Measurements from ENCODE around the gene C9orf153.

DNA sequence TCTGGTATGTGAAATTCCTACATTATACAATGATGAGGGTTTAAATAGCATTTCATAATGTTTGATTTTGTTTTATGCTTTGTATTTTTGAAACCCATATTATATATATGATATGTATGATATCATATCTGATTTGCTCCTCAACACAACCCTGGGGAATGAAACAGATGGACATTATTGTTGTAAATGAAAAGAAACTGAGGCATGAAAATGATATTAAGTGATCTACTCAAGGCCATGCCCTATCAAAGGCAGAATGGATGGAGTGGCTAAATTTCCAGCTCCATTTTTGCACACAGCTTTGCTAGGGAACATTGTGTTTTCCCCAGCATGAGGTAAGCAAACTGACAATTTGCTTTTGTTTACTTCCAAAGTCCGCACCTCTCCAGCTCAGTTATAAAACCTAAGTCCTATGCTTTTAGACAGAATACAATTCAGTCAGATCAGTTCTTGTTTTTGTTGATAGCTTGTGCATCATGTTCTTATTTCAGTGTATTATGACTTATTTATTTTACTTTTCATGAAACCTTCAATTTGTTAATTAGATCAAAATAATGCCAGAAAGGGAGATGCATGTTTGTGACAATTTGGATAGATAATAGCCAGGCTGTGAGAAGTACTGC is 380.6 kb downstream of the SPATA31D1 start:
- PRO-cap: no peak

DNA sequence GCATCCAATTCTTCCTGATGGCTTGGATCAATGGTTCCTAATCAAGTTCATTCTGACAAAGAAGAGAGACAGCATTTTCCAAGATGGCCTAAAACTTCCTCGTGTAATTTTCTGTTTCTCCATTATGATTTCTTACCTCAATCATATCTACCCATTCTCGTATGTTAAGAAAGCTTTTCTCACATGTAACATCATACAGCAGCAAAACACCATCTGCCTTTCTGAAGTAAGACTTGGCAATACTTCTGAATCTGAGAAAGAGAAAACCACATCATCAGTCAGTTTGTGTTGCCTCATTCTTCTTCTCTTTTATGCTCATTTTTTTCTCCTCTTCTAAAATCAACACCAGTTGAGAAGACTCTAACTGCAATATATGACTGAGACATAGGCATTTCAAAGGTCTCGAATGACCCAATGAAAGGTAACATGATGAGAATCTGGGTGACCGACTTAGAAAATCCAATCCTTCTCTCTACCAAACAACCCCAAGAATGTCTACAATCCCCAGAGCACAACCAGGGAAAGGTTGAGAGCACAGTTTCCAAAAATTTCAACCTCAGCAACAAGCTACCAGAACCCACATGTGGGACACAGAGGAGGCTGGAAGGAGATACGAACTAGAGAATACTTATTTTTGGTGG is 65.9 kb downstream of the RASEF start:
- PRO-cap: no peak

DNA sequence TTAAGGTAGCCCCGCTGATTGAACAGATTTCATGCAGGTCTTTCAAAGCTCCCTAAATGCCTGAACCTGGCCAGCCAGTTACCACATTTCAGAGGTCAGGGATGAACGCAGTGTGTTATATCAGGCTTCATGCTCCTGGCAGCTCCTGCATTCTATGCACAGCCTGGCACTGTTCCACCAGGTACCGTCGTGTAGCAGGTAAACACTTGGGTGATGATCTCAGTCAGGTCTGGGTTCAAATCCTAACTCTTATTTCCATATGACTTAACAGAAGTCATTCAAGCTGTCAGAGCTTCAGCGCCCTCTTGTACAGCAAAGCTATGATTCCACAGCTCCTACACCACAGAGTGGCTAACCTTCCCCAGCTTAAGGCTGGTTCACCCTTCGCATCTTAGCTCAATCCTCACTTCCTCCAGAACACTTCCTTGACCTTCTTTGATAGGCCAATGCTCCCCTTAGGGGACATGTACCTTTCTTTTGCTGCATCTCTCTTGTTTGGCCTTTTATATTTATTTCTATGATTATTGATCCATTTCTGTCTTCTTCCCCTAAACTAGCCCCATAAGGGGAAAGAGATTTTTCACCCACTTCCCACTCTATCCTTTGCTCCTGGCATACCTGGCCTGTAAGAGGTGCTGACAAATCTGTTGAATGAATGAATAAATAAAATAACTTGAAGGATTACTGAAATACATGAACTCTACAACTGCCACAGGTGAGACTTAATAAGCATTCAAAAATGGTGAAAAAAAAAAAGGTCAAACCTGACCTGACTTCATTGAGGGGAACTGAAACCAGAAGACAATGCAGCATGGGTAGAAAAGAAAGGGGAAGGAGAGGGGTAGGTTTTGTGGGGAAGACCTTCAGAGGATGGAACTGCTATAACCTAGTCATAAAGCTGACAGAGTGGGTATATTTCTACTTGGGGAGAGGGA is 56.9 kb downstream of the RASEF start:
- PRO-cap: no peak

DNA sequence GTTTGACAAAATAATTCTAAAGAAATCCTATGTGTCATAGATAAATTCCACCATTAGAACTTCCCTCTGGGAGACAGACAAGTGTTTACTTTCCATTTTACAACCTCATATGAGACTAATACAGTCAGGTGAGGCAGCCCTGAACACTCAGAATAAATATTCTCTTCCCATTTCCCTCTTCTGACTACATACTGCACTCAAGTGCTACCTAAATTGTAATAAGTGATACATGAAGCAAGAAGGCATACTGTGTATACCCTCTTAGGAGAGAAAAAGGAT is 6.8 kb downstream of the RASEF start:
- PRO-cap: no peak

DNA sequence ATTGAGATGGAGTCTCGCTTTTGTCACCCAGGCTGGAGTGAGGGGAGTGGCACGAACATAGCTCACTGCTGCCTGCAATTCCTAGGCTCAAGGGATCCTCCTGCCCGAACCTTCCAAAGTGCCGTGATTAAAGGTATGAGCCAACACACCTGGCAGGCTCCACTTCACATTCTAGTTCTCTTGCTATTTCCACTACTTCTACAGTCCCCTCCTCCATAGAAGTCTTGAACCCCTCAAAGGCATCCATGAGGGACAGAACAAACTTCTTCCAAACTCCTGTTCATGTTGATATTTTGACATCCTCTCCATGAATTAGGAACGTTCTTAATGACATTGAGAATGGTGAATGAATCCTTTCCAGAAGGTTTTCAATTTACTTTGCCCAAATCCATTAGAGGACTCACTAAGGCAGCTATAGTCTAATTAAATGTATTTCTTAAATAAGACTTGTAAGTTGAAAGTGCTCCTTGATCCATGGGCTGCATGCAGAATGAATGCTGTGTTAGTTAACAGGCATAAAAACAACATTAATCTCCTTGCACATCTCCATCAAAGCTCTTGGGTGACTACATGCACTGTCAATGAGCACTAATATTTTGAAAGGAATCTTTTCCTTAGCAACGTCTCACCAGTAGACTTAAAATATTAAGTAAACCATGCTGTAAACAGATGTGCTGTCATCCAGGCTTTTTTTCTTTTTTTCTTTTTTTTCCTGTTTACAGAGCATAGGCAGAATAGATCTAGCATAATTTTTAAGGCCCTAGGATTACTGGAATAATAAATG is 36.6 kb downstream of the UBQLN1 start:
- PRO-cap: no peak

DNA sequence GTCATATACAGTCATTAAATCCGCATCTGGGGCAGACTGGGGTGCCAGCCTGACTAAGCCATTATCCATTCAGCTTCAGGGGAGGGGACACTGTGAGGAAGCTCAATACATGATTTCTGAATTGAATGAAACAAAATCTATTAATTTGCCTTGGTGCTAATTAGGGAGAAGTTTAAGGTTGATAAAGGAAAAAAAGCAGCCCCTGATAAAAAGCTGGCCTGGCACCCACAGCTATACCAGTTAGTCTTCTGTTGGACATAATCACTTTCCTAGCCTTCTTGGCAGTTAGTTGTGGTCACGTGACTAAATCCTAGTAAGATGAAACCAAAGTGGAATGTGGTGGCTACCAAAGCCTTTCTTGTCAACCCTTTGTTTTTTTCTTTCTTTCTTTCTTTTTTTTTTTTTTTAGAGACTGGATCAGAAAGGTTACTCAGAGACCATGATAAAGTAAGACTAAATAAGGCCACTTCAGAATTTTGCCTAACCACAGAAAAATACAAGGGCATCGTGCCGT is 13.9 kb upstream of the KIF27 start:
- PRO-cap: unidirectional peak, minus-strand start at position 253 of the sequence

DNA sequence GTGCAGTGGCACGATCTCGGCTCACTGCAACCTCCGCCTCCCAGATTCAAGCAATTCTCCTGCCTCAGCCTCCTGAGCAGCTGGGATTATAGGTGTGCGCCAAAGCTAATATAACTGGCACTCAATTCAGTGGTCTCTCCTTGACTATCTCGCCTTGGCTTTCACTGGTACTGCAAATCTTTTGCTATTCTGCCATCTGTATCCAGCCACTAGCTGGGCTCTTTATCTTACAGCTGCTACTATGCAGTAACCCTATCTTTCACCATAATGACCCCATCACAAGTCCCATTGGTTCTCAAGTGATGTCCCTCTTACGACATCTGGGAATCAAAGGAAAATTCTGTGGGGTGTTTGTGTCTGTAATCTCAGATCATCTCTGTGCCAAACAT is 9.0 kb upstream of the C9orf64 start:
- PRO-cap: no peak

DNA sequence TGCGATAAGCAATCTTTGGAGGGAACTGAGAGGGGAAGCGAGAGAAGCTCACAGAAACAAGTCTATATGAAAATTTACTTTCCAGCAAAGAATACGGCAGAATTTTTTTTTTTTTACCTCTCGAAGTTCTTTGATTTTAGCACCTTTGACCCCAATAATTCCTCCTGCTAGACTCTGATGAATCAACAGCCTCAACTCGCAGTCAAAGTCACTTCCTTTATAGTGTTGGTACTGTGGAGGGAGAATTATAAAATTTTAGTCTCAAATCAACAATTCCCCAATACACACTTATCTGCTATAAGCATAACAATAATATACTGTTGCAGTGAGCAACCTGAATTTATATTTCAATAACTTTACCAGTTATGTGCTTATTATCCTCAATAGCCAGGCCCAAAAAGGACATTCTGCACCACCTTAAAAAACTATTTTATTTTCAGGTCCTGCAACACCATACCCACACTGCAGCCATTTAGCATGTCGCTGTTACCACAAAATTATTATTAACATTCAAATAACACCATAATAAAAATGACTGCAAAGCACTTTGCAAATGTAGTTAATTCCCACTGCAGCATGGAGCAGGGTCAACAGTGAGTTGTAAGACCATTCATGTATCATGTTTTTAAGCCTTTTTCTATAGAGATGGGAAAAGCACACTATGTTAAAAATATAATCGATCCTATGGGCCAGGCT is 6.7 kb downstream of the HNRNPK start:
- PRO-cap: no peak

GRCh38 chr9:83976000-83976650 is 3.9 kb downstream of the HNRNPK start:
- PRO-cap: no peak

DNA sequence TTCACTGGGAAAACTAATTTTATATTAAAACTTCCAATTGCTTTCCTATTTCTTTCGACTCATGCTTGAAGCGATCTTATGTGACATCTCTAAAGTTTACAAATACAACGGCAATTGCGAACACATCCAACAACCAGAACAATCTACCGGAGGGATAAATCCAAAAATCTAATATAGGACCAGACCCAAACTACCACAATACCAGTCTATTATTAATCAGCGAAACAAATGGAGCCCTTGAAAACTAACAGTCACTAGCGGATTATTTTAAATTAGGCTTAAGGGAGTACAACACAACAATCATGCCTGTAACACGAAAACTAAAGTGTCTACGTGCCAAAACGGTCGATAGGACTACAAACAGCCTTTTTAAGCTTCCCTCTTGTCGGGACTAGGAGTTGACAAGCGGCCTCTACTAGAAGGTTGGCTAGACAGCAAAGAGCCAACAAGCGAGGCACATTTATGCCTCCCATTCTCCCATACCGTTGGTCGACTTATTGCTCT is 1.2 kb downstream of the HNRNPK start:
- PRO-cap: no peak

DNA sequence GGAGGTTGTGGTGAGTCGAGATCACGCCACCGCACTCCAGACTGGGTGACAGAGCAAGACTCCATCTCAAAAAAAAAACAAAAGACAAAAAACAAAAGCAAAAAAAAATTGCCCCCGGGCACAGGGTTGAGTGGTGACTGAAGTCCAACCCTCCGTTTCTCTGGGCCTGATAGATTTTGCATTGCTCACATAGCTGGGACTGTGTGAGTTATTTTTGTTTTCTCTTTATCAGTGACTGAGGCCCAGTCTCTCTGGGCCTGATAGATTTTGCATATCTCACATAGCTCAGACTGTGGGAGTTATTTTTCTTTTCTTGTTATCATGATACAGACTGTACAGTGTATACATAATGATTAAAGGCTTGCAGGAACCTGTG is 2.5 kb upstream of the SLC28A3 start:
- PRO-cap: no peak

- PRO-cap: no peak
These were observed 205.1 kb downstream of the NTRK2 start for GRCh38 chr9:84874618-84875063.

GRCh38 chr9:85046636-85046835 is 377.0 kb downstream of the NTRK2 start:
- PRO-cap: no peak

- PRO-cap: no peak
These were observed 2.6 kb upstream of the AGTPBP1 start for GRCh38 chr9:85744453-85744728.

GRCh38 chr9:86000367-86000639 is 59.4 kb downstream of the NAA35 start:
- PRO-cap: no peak

DNA sequence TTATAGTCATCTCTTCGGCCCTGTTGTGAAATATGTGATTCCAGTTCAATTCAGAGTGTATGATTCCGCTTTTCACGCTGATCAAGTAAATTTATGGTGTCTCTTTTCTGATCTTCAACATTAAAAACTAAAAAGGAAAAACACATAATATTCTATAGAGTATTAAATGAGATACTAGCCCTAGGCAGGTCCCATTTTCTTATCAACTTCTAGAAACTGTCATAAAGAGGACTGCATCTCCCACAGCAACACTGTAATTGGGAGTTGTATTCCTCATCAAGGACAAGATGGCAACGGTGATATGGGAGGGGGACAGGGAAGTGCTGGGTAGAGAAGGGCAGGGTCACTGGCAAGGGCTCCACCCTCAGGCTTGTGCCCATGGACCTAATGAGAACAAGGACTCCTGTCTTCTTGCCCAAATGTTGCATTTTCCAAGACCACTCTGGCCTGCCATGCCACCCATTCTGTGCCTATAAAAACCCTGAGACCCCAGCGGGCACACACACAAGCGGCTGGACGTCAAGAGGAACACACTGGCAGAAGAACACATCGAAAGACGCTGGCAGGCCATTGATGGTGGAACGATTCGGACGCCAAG is 71.5 kb downstream of the GOLM1 start:
- PRO-cap: no peak

DNA sequence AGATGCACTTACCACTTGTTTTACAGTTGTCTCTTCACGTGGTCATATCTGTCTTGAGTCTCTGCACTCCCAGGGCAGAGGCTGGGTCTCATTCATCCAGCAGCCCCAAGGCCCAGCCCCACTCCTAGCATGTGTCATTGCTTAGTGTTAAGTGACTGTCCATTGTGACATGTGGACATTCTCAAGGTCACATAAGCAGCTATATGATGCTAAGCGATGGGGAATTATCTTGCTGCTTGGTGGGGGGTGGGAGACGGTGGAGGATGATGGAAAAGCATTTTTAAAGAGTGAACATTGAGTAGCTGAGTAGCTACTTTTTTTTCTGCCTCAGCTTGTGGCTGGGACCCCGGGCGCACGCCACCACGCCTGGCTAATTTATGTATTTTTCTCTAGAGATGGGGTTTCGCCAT is at the start of gene C9orf153:
Gene C9orf153, minus strand, starts transcription at position 120 of the 410 bp plus-strand sequence.
- PRO-cap: no peak

- PRO-cap: no peak
These were observed 1.5 kb downstream of the TUT7 start for GRCh38 chr9:86352549-86353257.

GRCh38 chr9:86750888-86751221 is 196.5 kb downstream of the GAS1 start:
- PRO-cap: no peak

DNA sequence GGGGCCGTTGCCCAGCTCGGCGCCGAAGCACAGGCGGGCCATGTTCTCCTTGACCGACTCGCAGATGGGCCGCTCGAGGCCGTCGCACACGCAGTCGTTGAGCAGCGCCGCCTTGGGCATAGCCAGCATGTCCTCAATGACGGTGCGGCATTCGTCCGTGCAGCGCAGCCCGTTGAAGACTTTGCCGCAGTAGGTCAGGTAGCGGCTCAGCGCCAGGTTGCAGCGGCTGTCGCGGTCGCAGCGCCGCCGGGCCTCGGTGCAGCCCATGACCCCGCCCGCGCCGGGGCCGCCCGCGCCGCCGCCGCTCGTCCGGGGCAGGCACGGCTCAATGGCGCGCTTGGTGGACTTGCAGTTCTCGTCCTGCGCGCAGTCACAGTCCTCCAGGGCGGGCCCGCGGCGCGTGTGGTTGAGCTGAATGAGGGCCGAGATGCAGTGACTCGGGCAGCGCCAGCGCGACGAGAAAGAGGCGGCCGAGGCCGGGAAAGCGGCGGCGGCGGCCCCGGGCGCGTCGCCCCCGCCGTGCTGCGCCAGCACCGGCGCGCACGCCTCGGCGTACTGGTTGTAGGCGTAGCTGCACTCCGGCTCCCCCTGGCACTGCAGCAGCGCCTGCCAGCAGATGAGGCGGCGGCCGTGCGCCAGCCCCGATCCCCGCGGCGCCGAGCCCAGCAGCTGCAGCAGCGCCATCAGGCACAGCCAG is 1.1 kb downstream of the GAS1 start:
- PRO-cap: bidirectional peak, plus-strand start at position 187 of the sequence, minus-strand start at position 135 of the sequence; bidirectional peak, plus-strand start at position 432 of the sequence, minus-strand start at position 434 of the sequence; bidirectional peak, plus-strand start at position 615 of the sequence, minus-strand start at position 557 of the sequence

Data from A673 (cell line).